Tongue (tissue), 2 donors: ENCODE data around the gene TMPRSS9.

DNA sequence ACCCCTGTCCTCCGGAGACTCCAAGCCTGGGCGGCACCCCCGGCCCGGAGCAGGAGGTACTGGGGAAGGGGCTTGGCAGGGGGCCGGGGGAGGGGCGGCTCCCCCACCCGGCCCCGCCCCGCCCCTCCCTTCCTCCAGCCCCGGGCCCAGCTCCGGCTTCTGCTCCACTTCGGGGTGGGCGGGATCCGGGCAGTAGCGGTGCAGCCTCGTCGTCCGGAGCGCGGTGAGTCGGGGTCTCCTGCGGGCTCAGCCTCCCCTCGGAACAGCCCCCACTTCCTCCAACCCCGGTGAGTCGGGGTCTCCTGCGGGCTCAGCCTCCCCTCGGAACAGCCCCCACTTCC is at the start of gene TMPRSS9:
Gene TMPRSS9, plus strand, starts transcription at position 192 of the 341 bp plus-strand sequence.
- RAMPAGE, long total RNA: no peak

GRCh38 chr19:2393036-2393321 is 32.9 kb downstream of the TMPRSS9 start:
- RAMPAGE, long total RNA: no peak

DNA sequence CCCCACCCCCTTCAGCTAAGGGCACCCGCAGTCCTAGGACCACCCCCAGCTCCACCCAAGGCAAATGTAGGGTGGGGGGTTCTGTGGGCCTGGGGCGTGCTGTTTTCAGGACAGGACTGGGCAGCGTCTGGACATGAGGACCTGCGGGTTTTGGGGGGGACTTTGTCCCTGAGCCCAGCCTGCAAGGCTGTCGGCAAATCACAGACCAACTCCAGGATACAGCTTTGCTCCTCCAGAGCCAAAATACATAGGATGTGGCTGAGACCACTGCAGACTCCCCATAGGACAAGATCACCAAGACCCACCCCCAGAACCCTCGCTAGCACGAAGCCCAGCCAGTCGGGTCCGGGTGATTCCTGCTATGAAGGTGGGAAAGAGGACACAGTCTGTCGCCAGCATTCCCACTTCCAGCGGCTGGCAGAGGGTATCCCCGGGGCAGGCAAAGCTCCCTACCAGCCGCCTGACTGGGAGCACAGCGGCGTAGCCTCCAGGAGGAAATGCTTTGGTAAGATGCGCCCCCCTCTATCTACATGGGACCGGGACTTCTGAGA is 1.6 kb upstream of the TIMM13 start:
- RAMPAGE, long total RNA: no peak

DNA sequence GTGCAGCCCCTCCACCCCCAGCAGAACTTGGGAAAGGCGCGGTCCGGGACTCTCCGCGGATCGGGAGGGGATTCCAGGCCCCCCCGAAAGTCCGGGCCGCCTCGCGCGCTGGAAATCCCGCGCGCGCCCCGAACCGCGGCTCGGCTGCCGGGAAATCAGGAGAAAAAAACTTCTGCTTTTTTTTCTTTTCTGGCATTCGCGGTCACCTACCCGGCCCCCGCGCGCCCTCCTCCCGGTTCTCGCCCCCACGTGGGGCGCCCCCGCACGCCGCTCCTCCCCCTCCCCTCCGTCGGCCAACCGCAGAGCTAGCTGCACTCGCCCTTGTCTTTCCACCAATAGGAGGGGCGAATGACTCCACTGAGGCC is 232 bp upstream of the GADD45B start:
- RAMPAGE, long total RNA: no peak

- RAMPAGE, long total RNA: no peak
Measured at GRCh38 chr19:2531025-2531538, 55.2 kb downstream of the GADD45B start.

DNA sequence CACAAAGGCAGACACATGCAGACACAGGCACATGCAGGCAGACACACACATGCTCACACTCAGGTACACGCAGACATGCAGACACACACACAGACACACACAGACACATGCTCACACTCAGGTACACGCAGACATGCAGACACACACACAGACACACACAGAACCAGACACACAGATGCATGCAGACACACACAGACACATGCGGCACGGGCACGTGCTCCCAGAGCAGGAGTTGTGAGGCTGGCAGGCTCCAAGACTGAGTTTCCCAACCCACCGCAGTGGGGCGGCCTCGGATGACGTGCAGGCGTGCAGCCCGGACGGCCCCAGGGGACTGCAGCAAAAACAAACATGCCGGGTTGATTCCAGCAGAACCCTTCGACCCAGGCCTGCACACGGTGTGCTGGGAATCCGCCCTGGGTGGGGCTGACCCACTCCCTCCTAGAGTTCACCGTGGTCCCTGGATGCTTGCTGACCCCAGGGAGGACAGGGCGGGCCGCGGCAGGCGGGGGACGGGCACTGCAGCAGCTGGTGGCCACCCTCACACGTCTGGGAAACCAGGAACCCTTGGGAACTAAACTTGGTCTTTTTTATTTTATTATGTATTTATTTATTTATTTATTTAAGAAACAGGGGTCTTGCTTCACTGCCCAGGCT is 100.1 kb downstream of the GADD45B start:
- RAMPAGE, long total RNA: no peak

DNA sequence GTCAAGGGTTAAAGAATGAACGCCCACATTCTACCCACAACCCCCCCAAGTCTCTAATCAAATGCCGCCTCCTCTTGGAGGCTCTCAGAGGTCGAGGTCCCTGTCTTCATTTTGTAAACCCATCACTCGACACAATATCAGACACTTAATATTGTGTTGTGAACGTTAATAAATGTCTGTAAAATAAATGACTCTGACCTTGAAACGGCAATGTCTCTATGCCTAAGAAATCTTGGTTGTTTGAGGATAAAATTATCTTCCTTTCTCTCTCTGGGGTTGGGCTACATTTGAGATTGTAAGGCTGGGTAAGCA is 8.7 kb downstream of the GNG7 start:
- RAMPAGE, long total RNA: no peak

DNA sequence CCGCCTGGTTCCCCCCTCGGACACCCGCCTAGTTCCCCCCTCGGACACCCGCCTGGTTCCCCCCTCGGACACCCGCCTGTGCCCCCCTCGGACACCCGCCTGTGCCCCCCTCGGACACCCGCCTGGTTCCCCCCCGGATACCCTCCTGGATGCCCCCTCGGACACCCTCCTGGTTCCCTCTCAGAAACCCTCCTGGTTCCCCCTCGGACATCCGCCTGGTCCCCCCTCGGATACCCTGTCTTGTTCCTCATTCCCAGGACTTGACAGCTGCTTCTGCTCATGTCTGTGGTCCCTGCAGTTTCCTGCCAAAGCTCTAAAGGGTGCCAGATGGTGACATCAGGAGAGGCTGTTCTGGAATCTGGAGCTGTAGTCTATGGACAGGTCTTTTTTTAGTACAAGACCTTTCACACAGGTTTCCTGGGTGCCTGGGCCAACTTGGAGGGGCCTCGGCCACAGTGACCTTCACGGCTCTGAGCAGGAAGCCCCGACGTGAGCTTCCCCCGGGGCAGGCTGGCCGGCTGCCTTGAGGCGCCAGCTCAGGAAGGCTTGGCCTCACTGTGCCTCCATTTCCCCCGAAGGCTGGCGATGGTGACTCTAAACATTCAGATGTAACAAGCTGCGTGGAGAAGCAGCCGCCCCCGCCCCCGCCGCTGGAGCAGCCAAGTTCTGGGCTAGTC is 13.0 kb downstream of the SGTA start:
- RAMPAGE, long total RNA: no peak

- RAMPAGE, long total RNA: no peak
Measured at GRCh38 chr19:2771897-2772480, 11.1 kb downstream of the SGTA start.

DNA sequence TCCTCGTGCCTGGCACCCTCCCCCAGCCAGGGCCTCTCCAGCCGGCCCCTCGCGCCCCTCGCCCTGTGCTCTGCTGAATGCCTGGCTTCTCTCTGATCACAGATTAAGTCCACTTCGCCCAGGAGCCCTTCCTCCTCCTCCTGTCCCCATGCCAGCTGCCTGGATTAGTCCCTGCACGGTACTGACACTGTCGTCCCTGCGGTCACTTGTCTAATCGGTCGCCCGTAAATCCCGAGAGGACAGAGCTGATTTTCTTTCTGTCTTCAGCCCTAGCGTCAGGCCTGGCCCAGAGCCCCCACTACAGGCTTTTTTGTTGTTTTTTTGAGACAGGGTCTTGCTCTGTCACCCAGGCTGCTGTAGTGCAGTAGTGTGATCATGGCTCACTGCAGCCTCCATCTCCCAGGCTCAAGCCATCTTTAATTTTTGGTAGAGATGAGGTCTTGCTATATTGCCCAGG is 6.6 kb downstream of the THOP1 start:
- RAMPAGE, long total RNA: no peak

DNA sequence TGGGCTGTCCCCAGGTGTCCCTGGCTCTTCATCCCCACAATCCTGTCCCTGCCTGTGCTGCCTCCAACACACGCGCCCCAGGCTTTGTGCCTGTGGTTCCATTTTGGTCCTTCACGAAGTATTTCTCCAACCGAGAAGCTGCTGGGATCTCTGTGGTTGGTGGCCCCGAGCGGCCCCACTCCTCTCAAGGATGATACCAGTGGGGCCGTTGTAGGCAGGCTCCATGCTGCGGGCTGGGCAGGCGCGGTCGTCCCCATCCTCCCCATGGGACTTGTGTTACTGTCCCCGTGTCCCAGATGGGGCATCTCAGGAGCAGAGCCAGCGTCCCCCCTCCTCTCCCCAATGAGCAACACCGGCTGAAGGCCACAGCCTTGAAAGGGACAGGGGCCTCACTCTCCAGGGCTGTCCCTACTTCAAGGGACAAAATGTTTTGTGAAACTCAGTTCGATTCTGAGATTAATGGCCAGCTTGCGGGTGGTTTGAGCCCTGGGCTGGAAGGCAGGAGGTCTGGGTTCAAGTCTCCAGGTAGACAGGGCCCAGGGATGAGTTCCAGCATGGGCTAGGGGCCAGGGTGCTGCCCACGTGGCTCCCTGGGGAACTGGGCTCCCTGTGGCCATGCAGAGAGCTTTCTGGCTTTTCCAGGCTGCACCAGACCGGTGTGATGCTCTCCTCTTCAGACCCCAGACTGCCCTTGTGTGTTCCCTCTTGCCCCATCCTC is 3.6 kb upstream of the ZNF554 start:
- RAMPAGE, long total RNA: no peak

GRCh38 chr19:3053038-3054268 is 8.8 kb downstream of the TLE5 start:
- RAMPAGE, long total RNA: no peak

DNA sequence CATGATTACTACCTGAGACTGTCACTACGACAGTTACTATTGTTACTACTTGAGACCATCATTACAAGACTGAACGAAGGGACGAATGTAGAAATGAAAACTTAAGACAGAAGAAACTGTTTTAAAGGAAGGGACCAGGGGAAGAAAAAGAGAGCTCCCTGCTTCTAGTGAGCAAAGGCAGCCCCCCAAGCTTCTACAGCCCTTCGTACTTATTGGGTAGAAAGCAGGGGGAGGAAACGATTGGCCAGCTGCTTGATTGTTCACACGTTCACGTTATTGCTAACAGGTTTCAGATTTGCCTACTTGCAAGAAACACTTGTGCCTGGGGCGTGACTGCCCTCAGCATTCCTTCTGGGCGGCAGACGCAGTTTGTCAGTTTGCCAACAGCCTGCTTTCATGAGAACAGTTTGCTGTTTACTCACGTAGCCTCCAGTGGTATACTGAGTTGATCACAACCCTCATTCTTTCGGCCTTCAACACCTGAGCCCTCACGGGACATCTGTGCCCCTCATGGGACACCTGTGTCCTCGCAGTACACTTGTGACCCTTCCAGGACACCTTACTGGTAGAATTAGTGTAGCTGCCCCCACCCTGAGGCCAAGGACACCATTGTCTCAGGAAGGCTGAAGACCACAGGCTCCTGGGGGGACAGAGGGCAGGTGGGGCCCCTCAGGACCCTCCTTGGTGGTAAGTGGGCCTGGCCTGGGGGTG is 2.5 kb upstream of the S1PR4 start:
- RAMPAGE, long total RNA: no peak

GRCh38 chr19:3275380-3276487 is 51.3 kb downstream of the CELF5 start:
- RAMPAGE, long total RNA: no peak

DNA sequence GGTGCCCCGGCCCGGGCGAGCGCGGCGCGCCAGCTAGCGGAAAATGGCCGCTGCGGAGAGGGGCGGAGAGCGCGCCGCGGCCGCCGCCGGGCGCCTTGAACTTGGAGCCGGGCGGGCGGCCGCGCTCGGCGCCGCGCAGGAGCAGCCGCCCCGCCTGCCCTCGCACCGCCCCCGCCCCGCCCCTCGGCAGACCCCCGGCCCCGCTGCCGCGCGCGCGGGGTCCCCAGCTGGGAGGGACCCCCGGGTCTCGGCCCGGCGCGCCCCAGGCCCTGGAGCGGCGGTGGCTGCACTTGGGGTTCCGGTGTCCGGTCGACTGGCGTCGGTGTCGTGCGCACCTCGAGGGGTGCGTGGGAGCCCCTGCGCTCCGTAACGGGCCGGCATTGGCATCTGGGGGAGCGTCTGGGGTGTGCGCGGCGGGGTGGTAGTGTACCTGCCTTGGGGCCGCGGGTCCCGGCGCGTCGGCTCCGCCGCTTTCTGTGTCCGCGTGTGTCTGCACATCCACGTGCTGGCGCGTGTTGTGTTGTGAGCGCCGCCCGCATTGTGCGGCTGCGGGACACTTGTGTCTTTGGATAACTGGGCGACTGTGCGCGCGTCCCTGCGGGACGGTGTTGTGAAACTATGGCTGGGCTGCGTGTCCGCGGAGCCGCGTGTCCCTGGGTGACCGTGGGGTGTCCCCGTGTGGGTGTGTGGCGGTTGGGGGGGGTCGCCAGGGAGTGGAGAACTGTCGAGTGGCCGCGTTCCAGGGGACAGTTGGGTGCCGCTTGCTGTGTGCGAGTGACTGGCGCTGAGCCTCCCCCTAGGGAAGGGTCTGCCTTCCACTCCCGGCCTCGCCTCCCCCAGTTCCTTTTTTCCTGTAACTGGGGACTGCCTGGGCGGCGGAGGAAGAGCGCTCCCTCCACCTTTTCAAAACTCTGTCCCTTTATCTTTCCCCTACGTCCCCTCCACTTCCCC is 6.0 kb upstream of the NFIC start:
- RAMPAGE, long total RNA: no peak

DNA sequence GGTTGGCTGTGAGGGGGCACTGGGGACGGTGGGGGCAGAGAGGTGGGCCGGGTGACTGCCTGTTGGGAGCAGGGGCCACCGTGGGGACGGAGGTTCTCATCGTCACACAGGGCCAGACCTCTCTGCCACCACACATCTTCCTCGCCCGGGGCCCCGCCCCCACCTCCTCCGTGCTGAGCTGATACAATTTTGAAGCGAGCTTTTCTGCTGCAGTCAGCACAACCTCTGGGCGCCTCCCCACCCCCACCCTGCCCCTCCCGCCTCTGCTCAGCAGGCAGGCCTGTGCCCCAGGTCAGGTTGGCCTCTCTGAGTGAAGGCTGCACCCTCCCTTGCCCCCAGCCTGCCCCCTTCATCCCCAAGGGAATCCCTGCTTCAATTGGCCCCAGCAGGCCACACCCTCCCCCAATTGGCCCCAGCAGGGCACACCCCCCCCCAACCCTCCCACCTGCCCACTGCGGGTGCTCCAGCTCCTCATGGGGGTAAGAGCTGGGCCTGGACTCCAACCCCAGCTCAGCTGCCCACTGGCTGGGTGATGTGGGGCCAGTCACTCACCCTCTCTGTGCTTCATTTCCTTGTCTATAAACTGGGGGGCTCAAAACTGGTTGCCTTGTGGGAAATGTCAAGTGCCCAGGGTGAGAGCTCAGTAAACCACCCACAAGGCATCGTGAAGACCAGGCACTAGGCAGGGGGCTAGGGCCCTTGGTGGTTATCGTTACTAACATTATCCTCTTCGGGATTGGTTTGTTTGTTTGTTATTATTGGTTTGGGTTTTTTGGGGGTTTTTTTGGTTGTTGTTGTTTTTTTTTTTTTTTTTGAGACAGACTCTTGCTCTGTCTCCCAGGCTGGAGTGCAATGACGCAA is 18.6 kb downstream of the NFIC start:
- RAMPAGE, long total RNA: no peak

DNA sequence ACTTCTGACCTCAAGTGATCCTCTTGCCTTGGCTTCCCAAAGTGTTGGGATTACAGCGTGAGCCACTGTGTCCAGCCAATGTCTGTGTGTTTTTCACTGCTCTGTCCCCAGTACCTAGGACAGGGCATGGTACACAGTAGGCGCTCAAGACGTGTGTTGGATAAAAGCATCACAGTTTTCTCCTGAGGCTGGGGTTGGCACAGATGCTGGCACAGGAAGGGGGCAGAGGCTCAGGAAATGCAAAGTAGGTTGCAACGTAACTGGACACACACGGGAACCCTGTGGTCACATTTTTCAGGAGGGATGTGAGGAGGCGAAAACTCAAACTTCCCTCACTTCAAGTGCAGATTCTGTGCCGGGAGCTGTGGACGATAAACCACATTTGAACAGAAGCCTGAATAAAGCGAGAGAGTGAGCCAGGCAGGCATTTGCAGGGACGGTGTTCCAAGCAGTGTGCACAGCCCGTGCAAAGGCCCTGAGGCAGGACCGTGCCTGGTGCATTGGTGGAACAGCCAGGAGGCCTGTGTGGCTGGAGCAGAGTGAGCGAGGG is 40.1 kb downstream of the NFIC start:
- RAMPAGE, long total RNA: no peak

DNA sequence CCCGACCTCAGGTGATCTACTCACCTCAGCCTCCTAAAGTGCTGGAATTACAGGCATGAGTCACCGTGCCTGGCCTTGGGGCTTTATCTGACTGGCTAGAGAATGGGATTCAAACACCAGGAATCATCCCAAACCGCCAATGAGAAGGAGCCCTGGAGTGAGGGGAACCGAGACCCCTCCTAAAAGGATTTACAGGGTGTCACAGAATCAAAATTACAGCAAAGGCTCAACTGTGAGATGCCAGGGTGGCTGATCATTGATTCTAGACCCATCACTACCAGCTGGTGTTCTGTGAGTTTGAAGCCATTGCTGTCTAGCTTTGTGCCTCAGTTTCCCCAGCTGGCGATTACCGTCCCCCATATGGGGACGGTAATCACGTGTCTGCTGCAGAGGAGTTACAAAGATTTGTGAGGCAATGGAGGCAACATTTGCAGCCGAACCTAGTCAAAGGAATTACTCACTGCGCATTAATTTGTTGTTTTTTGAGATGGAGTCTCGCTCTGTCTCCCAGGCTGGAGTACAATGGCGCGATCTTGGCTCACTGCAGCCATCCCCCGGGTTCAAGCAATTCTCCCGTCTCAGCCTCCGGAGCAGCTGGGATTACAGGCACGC is 46.9 kb downstream of the NFIC start:
- RAMPAGE, long total RNA: no peak

DNA sequence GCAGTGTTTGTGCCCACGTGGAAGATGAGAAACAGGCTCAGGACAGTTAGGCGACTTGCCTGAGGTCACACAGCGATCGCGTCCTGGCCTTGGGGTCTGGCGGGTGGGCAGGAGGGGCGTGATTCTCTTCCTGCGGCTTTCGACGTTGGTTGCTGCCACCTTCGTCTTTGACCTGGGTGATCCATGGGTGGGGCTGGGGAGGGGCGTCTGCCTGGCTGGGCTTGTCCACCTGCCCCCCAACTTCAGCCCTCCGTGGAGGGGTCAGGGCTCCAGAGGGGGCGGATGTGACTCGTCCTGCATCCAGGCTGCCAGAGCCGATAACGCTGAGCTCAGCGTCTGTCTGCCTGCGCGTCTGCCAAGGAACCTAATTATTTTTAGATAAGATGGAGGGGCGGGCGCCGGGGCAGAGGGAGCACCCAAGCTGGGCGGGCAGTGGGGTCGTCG is 57.0 kb downstream of the SMIM24 start:
- RAMPAGE, long total RNA: no peak

GRCh38 chr19:3431588-3432230 is 48.6 kb downstream of the SMIM24 start:
- RAMPAGE, long total RNA: no peak